ENCODE measurements around the gene PLAGL1.

GRCh38 chr6:142537775-142538488, 236.1 kb downstream of the ADGRG6 start:
- PRO-cap, result no peak

DNA sequence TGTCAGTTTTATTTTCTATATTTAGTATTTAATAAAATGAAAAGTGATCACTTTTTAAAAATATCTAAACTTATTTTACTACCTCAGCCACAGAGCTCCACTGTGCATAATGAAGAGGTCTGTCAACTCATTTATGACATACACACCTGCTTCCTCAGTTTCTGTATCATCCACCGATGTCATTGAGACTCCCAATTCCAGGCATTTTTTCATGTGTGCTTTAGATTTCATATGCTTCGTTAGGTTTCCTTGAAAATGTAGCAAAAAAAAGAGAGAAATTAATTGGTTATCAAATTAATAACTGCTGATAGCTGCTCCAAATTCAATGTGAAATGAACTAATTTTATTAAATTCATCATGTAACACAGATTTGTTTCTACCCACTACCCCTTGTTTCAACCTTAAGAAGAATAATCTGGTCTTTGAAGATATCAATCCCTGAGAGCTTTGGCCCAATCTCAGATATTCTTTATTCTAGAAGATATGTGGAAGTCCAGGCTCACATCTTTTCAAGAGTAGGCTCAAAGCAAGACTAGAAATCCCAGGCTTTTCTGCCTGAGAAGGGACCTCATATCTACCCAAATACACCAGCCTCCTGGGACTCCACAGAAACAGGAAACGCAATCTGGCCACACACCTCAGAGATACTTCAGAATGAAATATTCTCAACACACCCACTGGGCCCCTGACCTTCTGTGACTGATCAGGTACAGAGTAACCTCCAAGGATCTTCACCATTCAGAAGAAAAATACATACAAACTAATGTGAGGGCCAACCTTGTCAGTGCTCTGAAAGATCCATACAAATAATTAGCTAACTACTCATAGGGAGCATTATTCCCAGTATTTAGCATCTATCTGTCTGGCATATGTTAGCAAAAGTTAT, 183.4 kb downstream of the HIVEP2 start:
- PRO-cap, result no peak

DNA sequence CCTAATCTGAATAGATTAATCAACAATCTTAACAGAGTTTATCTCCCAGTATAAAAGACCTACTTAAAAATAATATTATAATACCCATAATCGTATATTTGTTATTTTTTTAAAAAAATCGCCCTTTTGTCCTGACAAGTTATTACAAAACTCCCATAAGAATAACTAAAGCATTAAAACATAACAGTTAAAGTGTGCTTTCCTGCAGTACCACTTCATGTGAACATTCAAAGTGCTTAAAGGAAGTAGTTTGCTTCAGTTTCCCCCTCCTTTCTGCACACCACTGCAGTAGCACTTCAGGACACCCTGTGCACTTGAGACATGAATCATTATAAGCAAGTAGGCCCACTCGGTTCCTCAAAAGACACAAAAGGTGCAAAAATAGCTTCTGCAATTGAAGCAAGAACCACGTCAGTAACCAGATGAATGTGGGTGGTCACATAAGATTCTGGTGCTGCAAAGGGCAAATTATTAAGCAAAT, 160.7 kb downstream of the HIVEP2 start:
- PRO-cap, result no peak

- PRO-cap, result no peak
These were observed 94.3 kb downstream of the HIVEP2 start for GRCh38 chr6:142850598-142851182.

- PRO-cap, result no peak
These were observed 12.2 kb downstream of the HIVEP2 start for GRCh38 chr6:142932742-142933265.

DNA sequence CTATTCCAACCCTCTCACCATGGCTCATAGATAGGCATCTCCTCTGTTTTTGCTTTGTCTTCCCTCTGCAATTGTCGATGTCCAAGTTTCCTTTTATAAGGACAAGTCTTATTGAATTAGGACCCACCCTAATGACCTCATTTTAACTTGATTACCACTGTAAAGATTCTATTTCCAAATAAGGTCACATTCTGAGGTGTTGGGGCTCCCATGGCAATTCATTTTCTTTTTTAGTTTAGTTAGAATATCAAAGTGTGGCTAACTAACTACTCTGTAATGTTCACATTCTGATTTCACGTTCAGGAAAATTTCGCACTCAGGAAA, 5.9 kb downstream of the PEX3 start:
- PRO-cap, result no peak

- PRO-cap, result no peak
These were observed 5.1 kb upstream of the FUCA2 start for GRCh38 chr6:143516593-143517139.

- PRO-cap, result no peak
These were observed 28.5 kb upstream of the FUCA2 start for GRCh38 chr6:143539844-143540574.

GRCh38 chr6:143707815-143708274, 30.1 kb downstream of the PHACTR2 start:
- PRO-cap, result no peak

- PRO-cap, result no peak
These were observed 60.1 kb downstream of the PLAGL1 start for GRCh38 chr6:143947726-143948659.

DNA sequence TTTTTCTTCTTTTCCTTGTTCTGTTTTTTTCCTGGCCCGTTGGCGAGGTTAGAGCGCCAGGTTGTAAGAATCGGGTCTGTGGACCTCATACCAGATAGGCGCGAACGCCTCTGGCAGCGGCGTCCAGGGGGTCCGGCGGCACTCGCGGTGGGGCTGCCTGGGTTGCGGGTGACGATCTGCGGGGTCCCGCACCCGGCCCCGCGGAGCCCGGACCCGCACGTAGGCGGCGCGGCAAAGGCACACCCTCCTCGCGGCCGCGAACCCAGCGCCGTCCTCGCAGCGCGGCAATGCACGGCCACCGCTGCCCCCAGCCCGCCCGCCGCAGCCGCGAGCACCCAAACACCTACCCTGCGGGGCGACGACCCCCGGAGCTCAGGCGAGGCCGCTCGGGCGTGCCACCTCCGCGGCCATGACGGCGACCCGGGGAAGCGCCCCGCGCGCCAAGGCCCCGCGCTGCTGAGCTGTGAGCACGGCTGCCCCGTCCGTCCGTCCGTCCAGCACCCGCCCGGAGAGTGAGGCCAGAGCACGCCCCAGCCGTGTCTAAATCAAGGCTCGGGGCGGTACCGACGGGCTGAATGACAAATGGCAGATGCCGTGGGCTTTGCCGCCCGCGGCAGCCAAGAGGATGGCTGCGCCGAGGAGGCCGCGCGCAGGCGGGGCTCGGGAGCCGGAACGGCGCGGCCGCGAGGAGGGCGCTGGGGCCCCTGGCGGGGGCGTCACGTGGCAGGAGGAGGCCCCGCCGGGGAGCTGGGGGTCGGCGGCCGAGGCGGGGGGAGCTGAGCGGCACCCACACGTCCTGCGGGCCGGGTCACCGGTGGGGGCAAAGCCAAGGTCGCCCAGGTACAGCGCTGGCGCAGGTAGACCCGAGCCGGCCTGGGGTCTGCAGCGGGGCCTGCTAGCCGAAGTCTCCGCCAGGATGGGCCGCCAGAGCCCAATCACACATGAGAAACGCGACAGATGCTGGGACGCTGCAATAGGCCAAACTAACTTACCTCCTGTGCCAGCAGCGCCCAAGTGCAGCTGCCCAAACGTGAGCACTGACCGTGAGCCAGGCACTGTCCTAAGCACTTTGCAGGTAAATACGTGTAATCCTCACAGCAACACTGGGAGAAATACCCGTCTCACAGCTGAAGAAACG, at the start of gene PLAGL1:
PLAGL1 (minus strand) TSS at position 517 of the 1,138 bp plus-strand sequence.
- PRO-cap, result unidirectional peak, plus-strand start at position 87 of the sequence; bidirectional peak, plus-strand start at position 587 of the sequence, minus-strand start at position 518 of the sequence; unidirectional peak, minus-strand start at position 937 of the sequence

DNA sequence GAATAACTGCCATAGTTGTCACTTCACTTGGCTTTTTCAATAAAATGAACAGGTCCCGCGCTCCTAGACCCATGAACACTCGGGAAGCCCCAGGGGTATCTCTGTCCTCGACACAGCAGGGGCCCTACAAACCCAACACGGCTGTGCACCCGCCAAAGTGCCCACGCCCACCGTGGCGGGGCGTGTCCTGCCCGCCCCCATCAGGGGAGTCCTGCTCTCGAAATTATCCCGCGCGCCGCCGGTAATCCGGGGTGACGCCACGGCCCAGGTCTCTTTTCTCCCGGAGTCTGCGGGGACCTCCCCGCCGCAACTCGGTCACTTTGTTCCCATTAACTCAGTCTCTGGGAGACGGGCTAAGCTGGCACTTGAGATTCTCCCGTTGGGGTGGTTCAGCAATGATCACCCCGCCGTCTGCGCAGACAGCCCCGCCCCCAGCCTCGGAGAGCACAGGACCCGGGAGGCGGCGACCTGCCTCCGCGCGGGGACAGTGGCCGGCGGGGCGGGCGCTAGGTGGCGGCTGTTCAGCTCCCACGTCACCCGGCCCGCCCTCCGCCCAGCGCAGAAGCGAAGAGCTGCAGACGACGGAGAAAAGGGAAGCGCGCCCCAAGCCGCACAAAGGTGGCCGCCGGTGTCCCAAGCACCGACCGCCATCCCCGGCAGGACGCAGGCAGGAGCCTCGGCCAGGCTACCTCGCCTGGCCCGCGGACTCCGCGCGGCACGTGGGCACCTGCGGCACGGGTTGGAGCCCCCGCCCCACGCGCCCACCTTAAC, 31.6 kb downstream of the SF3B5 start:
- PRO-cap, result unidirectional peak, plus-strand start at position 558 of the sequence

DNA sequence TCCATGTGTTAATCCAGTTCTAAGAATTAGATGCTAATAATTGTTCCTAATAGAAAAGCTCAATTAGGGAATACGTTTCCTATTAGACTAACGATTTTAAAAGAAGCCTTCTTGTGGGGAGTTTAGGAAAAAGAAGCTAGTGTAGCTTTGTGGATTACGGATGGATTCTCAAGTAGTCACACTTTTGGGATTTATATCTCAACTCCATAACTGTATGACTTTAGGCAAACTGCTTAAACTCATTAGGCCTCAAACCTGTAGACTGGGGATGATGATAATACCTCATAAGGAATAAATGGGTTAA, 27.6 kb downstream of the STX11 start:
- PRO-cap, result no peak

GRCh38 chr6:144264209-144264699, 20.9 kb upstream of the UTRN start:
- PRO-cap, result no peak

DNA sequence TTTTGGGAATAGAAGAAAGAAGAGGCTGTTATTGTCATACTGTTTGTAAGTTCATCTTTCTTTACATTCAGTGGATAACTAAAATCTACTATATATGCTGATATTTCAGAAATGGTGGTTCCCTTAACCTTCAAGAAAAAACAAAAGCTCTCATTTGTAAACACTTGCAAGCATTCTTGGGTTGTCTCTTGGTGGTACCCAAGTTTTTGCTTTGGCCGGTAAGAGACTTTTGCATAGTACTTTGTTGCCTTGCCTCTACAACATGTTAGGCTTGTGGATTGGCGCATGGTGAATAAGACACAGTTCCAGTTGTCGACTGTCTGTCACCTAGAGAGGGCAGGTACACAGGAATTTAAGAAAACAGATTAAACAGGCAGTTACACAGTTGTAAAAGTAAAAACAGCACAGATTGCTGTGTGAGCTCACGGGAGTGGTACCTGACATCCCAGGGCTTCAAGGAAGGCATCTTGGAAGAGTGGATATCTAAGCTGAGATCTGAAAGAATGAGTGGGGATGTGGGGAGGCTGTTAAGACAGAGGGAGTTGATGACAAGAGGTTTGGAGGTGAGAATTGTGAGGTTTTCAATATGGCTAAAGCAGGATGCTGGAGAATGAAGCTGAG, 19.1 kb downstream of the UTRN start:
- PRO-cap, result no peak

GRCh38 chr6:144314135-144314970, 29.2 kb downstream of the UTRN start:
- PRO-cap, result no peak

DNA sequence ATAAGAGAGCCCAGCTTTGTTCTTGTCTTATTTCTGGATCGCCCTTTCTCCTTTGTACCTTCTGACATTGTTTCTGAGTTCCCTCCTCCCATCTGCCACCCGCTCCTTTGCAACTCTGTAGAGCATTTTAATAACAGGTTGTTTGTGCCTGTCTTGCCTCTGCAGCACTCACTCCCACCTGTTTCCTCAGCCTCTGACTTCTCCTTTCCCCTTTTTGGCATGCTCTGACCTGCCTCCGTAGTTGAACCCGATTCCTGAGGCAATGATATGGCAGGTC, 50.1 kb downstream of the UTRN start:
- PRO-cap, result no peak

- PRO-cap, result no peak
These were observed 50.8 kb downstream of the UTRN start for GRCh38 chr6:144335784-144336471.

- PRO-cap, result no peak
These were observed 58.8 kb downstream of the UTRN start for GRCh38 chr6:144343559-144344713.

DNA sequence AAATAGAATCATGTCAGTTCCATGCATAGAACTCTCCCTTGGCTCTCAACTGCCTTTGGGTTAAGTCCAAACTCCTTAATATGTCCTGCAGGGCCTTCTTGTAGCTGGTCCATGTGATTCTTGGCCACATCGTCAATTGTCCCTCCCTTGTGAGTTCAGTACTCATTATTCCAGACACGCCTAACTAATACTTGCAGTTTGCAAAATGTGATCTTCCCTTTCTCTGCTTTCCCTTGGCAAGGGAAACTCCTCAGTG, 165.0 kb downstream of the UTRN start:
- PRO-cap, result no peak

Measured in LUHMES (cell line).